ENCODE measurements around a stretch of chr7.

DNA sequence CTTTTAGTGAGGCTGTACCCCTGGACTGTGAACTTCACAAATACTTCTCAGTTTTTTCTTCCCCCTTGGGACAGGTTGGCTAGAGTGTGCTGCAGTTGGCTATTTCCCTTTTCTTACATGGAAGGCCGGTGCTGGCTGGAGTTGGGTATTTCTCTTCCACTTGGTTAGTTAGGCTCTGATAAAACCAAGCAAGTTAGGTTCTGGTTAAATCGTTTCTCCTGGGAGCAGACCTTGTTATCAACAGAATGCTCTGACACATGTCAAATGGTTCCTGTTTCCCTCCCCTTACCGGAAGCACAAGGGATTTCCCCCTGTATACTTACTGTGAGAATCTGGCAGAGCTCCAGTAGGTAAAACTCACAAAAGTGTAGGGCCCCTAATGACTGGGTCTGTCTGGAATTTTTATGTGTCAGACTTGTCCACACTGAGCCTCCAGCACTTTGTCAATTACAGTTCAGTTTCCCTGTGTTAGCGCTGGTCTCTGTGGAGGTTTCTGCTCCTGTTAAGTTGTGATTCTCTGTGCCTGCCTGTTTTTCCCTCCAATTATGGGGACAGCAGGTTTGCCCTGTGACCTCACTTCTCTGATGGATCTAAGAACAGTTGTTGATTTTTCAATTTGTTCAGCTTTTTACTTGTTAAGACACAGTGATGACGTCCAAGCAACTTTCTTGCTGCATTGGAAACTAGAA is 132.5 kb downstream of the TYW1 start:
- PRO-cap, 3 experiments = no peak in any of the 3 experiments
- RRBS = no CpG with 5 or more reads among the region's 5 CpGs

DNA sequence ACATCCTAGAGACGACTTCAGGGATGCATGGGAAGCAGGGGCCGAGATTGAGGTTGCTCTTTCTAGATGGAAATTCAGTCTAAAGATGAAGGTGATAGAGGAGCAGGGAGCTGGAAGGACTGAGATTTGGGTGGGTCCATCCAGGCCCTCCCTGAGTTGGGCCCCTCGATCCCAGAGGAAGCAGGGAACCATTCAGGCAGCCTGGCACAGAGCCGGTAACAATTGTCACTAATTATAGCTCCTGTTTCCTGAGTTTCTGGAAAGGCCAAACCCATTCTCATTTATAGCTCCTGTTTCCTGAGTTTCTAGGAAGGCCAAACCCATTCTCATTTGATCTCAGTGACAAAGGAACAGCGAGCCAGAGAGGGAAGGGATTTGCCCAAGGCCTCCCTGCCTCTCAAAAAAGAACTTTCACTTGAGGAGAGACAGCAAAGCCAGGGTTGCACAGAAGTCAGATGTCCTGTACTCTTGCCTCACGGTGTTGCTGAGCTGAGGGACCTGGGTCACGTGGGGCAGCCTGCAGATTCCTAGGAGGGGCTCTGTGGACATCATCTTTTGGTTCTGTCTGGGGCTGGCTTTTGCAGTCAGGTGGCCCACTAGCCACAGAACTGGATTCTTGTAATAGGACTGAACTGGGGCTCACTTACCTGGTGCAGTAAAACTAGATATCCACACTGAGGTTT is 241.9 kb downstream of the SPDYE21 start:
- PRO-cap, 3 experiments = no peak in any of the 3 experiments
- RRBS = no CpG with 5 or more reads among the region's 7 CpGs

DNA sequence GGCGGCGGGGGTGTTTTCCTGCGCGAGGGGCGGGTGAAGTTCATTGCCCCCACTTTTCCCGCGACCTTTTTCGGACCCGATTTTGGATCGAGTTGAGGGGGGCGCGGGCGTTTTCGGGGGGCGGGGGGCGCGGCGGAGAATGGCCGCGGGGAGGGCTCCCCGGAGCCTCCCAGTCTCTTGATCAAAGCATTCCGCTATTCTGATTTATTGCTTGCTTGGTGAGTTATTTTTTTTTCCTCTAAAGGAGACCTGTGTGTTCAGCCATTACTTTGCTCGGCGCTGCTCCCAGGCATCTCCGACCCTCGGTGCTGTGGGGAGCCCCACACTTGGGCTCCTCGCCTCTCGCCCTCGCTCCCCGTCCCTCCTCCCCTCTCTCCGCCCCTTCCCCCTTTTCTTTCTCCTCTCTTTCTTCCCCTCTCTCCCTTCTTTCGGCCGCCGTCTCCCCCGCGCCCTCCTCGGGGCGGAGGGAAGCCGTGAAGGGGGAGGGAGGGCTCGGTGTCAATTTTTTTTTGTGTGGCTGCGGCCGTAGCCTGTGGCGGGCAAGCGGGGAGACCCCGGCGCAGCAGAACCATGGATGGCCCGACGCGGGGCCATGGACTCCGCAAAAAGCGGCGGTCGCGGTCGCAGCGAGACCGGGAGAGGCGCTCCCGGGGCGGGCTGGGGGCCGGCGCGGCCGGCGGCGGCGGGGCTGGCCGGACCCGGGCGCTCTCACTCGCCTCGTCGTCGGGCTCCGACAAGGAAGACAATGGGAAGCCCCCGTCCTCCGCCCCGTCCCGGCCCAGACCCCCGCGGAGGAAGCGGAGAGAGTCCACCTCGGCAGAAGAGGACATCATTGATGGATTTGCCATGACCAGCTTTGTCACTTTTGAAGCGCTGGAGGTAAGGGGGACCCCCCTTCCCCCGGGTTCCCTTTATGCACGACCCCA is 1.1 kb downstream of the AUTS2 start:
- PRO-cap, 3 experiments = peak in 1 of 3 experiments; most common plus-strand start position 629 of the sequence (in 1); most common minus-strand start position 367 of the sequence (in 1)
- RRBS = 1% methylated on average over 26 of the region's 86 CpGs

- PRO-cap, 3 experiments = no peak in any of the 3 experiments
- RRBS = no CpG with 5 or more reads among the region's 4 CpGs
Observed at GRCh38 chr7:69617931-69618567, 19.8 kb downstream of the AUTS2 start.

GRCh38 chr7:69635322-69635879 is 37.1 kb downstream of the AUTS2 start:
- PRO-cap, 3 experiments = no peak in any of the 3 experiments
- RRBS = no CpG with 5 or more reads among the region's 4 CpGs

GRCh38 chr7:69721631-69722037 is 123.4 kb downstream of the AUTS2 start:
- PRO-cap, 3 experiments = no peak in any of the 3 experiments
- RRBS = no CpG with 5 or more reads among the region's 1 CpG

DNA sequence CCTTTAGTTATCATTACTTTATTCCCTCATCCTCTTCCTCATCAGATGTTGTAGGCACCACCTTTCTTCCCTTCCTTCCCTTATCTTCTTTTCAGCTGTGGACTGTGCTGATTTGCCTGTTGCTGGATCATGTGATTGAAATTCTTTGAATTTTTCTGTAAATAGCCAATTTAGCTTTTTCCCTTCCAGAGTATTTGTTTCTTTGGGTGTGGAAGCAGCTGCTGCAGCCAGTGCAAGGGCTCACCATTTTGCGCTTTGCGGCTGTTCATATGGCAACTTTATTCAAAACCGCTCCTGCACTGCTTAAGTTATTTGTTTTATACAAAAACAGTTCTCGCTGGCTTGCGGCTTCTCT is 151.1 kb downstream of the AUTS2 start:
- PRO-cap, 3 experiments = no peak in any of the 3 experiments
- RRBS = no CpG with 5 or more reads among the region's 5 CpGs

DNA sequence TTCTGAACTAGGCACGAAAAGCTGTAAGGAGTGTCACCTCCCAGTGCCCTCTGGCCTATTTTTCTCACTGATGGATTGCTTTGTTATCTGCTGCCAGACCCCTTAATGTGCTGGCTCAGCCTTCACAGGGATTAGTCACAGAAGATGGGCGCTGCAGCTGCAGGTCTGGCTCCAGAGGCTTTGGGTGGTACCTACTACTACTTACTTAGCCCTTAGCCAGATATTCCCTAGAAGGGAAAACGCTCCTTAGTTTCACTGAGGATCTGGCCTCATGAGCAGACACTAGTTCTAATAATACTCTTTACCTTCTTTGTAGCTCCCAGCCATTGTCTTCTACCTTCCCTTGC is 427.7 kb downstream of the AUTS2 start:
- PRO-cap, 3 experiments = no peak in any of the 3 experiments
- RRBS = no CpG with 5 or more reads among the region's 3 CpGs

- PRO-cap, 3 experiments = no peak in any of the 3 experiments
- RRBS = no CpG with 5 or more reads among the region's 1 CpG
Observed at GRCh38 chr7:70152051-70152567, 553.8 kb downstream of the AUTS2 start.

DNA sequence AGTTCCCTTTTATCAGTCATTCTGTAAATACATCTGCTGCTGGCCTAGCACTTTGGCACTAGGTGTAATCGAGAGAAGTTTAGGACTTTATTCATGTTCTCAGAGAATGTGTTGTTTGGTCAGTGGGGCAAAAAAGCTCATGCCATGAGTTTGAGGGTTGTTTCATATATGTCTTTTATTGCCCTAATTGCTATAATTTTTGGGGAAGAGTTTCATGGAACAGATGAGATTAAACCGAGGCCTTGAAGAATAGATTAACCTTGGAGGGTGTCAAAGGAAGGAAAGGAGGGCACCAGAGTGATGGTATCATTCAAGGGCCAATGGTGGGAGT is 762.8 kb upstream of the GALNT17 start:
- PRO-cap, 3 experiments = no peak in any of the 3 experiments
- RRBS = no CpG with 5 or more reads among the region's 2 CpGs

GRCh38 chr7:70474681-70475169 is 657.2 kb upstream of the GALNT17 start:
- PRO-cap, 3 experiments = no peak in any of the 3 experiments
- RRBS = no CpG with 5 or more reads among the region's 4 CpGs

GRCh38 chr7:70506139-70506338 is 625.9 kb upstream of the GALNT17 start:
- PRO-cap, 3 experiments = no peak in any of the 3 experiments
- RRBS = no CpG with 5 or more reads among the region's 4 CpGs

GRCh38 chr7:70614536-70615047 is 517.4 kb upstream of the GALNT17 start:
- PRO-cap, 3 experiments = peak in 1 of 3 experiments; most common minus-strand start chr7:70614751 (in 1)
- RRBS = no CpG with 5 or more reads among the region's 11 CpGs

DNA sequence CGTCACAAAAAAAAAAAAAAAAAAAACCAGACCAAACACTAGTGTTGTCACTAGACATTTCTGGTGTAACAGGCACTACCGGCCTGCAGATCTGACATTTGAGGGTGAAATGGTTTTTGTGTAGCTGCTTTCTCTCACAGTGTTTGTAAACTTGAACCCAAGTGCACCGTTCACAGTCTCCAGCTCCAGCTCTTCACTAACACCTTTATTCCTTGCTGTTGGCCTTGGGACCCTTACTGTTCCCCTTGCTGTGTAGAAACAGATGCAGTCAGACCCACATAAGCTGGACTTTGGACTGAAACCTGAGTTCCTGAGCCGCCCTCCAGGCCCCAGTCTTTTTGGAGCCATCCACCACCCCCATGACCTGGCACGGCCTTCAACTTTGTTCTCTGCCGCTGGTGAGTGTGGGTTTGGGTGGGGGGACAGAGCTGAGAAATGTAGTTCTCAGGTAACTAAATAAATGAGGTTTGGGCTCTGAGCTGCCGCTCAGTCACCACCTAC is 350.5 kb upstream of the GALNT17 start:
- PRO-cap, 3 experiments = no peak in any of the 3 experiments
- RRBS = no CpG with 5 or more reads among the region's 7 CpGs

DNA sequence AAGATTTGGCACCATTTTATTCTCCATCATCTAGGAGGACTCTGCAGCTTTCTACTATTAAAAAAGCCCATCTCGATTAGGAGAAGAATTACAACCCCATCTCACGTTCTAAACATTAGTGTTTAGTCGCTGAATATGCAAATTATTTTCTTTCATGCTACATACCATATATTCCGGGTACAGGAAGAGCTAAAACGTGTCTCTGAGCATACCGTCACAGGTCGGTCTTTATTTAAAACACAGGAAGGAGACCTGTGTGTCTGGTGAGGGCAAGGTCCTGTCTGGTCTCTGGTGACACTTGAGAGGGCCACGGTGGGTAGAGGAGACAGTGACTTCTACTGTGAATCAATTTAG is 345.5 kb upstream of the GALNT17 start:
- PRO-cap, 3 experiments = no peak in any of the 3 experiments
- RRBS = no CpG with 5 or more reads among the region's 8 CpGs

DNA sequence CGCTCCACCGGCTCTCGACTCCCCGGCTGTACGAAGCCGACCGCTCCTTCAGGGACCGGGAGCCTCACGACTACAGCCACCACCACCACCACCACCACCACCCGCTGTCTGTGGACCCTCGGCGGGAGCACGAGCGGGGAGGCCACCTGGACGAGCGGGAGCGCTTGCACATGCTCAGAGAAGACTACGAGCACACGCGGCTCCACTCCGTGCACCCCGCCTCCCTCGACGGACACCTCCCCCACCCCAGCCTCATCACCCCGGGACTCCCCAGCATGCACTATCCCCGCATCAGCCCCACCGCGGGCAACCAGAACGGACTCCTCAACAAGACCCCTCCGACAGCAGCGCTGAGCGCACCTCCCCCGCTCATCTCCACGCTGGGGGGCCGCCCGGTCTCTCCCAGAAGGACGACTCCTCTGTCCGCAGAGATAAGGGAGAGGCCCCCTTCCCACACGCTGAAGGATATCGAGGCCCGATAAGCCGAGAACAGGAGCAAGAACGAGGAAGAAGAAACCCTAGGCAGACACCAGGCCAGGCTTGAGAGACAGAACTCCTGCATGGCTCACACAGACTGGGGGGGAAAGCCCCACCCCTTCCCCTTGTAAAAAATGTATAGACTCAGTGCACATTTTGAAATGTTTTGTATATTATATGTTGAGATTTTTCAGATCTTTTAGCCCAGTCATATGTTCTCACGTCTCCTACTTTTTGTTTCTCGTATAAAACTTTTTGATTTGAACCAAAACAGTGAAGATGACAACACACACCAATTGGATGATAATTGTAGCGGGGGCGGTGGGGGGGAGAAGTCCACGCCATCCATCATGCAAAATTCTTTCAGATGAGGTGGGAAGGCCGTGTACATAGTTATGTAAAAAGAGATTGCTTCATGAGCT is 341.2 kb upstream of the GALNT17 start:
- PRO-cap, 3 experiments = no peak in any of the 3 experiments
- RRBS = 99% methylated on average over 2 of the region's 49 CpGs

- PRO-cap, 3 experiments = no peak in any of the 3 experiments
- RRBS = no CpG with 5 or more reads among the region's 5 CpGs
Observed at GRCh38 chr7:71636230-71636858, 504.4 kb downstream of the GALNT17 start.

- PRO-cap, 3 experiments = no peak in any of the 3 experiments
- RRBS = no CpG with 5 or more reads among the region's 11 CpGs
Observed at GRCh38 chr7:72910457-72911157, 14.3 kb upstream of the POM121 start.

- PRO-cap, 3 experiments = peak in 1 of 3 experiments; most common minus-strand start chr7:73005938 (in 1)
- RRBS = no CpG with 5 or more reads among the region's 101 CpGs
Observed at GRCh38 chr7:73005346-73006494, 23.8 kb downstream of the SPDYE8 start.

- PRO-cap, 3 experiments = no peak in any of the 3 experiments
- RRBS = 39% methylated on average over 6 of the region's 31 CpGs
Observed at GRCh38 chr7:73324047-73324949, 3.6 kb downstream of the TRIM50 start.

Data from breast (tissue), 4 donors.